GM12892 (cell line): ENCODE results near the genes BYSL, CCND3, C6orf132 and SLC22A7.

GRCh38 chr6:41789144-41790203 is 2.0 kb downstream of the TOMM6 start:
- RRBS: no CpG with 5 or more reads among the region's 7 CpGs

GRCh38 chr6:41791165-41792657 is 4.2 kb downstream of the TOMM6 start:
- RRBS: no CpG with 5 or more reads among the region's 7 CpGs

- RRBS: no CpG with 5 or more reads among the region's 2 CpGs
Observed at GRCh38 chr6:41920983-41921059, 118 bp downstream of the MED20 start.

DNA sequence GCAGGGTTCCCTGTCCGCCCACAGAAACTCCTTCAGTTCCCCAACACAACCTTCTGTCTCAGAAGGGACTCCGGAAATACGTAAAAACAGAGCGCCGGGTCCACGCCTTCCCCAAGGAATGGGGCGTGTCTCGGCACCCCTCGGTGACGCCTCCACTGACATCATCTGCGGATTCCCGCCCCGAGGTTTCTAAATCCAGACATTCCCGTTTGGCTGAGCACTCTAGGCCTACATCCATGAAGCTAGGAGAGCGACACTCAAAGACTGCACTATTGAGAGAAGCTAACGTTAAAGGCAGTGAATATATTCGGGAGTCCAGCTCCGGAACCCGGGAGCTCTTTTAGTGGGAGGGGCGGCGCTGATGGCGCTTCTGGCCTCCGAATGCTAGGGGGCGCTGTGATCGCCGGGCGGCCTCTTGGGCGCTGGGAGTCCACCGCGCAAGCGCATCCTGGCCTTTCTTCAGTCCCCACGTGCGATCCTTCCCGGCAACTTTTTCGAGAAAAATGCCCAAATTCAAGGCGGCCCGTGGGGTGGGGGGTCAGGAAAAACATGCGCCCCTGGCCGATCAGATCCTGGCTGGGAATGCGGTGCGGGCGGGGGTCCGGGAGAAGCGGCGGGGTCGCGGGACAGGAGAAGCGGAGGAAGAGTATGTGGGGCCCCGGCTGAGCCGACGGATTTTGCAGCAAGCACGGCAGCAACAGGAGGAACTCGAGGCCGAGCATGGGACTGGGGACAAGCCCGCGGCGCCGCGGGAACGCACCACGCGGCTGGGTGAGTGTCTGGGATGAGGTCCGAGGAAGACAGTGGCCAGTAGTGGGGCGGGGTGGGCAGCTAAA is at the start of gene BYSL:
Gene BYSL (plus strand): TSS at position 440 of the 836 bp plus-strand sequence.
- RRBS: under 1% methylated on average over 21 of the region's 64 CpGs

GRCh38 chr6:41934631-41935422 is 6.8 kb downstream of the CCND3 start:
- RRBS: no CpG with 5 or more reads among the region's 1 CpG

- RRBS: 1% methylated on average over 11 of the region's 103 CpGs
Observed at GRCh38 chr6:41941204-41942375, at the start of gene CCND3. CCND3 (minus strand) TSS chr6:41941808.

GRCh38 chr6:41967021-41967377 is 25.4 kb upstream of the CCND3 start:
- RRBS: no CpG with 5 or more reads among the region's 4 CpGs

DNA sequence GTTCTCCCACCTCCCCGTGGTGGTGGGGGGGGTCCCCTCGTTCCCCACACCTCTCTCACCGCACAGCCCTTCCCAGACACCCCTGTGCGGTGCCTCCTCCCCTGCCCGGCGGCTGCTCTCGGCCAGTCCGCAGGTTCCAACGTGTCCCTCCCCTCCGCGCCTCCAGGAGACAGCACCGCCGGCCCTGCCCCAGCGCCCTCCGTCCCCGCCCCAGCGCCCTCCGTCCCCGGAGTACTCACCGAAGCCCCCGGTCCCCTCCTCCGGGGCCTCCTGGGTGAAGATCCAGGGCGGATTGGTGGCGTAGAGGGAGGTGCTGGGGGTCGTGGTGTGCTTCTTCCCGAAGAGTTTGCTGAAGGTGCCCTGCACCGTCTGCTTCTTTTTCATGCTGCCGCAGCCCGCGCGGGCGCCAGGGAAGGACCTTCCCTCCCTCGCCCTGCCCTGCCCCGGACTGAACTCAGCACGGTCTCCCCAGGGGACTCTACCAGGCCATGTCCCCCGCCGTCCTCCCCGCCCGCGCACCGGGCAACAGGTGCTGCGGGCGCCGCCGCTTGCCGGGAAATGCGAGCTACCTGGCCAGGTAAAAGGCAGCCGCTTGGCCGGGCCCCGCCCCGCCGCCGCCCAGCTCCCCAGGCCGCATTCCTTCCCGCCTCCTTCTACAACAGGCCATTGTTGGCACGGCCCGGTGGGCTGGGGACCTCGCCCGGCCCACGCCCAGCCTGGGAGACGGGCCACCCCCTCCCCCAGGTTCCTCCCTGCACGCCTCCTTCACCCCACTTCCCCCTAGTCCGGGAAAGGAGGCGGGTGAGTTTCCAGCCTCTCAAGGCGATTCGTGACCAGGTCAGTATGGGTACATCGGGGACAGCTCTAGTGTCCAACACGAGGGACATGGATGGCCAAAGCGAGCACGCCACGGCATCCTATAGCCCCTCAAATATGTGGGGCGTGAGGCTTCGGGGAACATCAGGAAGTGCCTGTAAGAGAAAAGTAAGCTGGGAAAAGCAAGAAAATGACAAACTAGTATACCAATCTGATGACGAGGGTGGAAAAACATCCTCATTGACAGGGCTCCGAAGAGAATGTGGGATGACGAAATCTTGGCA is at the start of gene C6orf132:
Gene C6orf132 (minus strand): TSS at position 560 of the 1,100 bp plus-strand sequence.
- RRBS: 7% methylated on average over 34 of the region's 76 CpGs

DNA sequence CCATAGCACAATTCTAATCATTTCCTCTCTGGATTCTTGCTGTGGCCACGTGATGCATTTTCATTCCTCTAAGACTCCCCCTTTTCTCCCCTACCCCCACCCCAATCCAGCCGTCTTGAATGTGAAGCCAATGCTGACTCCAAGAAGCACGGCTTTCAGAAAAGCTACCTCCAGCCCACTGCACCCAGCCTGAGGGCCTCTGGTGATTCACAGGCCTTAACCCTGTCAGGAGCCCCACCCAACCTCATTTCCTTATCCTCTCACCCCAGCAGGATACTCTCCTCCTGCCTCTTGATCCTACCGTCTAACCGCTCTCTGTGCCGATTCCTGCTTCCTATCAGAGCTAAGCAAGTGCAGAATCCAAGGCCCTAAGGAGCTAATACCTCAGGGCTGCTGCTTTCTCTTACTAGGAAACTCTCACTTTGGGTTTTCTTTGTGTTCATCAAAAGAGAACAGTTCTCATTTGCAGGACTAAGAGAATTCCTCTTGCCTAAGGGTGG is 47.3 kb downstream of the TRERF1 start:
- RRBS: no CpG with 5 or more reads among the region's 6 CpGs

GRCh38 chr6:42548027-42548561 is 15.7 kb upstream of the UBR2 start:
- RRBS: no CpG with 5 or more reads among the region's 10 CpGs

DNA sequence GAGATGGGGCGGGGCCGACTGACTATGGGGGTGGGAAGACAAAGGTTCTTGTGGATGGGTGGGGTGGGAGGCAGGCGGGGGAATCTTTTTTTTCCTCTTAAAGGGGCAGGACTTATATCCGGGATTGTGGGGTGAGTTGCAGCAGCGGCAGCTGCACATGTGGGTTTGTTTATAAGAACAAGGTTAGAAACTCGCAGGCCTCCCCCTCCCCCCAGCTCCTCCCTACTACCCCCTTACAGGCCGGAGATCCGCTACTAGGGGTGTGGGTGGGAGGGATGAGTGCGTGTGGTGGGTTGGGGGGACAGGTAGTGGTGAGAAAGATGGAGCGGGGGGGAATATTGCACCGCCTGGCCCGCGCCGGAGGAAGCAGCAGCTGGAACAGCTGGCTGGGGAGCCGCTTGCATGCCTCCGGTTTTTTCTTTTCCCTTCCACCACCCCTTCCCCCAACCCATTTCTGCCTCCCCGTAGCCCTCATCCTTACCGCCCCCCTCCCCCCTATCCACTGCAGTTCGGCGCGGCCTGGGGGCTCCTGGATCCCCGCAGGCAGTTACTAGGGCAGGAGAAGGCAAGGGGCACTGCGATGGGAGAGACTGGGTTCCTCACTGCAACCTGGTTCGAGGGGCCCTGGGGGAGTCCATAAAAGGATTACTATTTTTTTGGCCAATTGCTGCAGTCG is 467 bp upstream of the TBCC start:
- RRBS: 2% methylated on average over 3 of the region's 25 CpGs

DNA sequence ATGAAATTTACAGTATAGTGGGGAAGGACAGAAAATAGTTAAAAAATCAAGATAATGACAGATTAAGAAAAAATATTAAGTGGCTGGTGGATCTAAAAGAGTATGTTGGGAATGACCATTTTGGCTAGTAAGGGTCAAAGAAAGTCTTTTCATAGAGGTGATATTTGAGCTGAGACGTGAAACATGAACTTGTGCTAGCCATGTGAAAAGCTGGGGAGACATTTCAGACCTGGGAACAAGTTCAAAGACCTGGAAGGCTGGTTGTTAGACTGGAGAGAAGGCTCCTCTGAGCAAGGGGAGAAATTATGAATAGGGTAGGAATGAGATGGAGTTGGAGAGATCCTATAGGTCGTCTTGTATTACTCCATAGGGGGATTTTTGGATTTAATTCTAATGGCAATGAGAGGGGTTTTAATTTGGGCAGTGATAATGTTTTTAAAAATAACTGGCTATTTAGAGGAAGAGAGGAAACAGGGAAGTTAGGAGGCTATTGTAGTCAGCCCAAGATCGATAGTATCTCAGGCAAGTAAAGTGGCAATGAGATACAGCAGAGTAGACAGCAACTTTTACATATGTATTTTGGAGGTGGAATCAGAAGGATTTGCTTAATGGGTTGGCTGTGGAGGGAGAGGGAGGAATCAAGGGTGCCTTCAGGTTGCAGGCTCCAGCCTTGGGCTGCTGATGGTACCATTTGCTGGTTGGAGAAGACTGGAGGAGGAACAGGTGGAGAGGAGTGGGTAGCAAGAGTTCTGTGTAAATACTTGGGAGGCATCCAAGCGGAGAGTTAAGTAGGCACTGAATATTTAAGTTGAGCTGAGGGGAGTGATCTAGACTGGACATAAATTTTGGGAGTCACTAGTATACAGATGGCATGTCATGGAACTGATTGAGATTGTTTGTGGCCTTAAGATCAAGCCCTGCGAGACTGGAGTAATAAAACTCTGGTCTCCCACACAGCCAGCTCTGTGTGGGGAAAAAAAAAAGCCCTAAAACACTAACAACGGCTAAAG is 5.0 kb downstream of the BICRAL start:
- RRBS: no CpG with 5 or more reads among the region's 6 CpGs

- RRBS: no CpG with 5 or more reads among the region's 19 CpGs
Observed at GRCh38 chr6:43052366-43053205, 1.1 kb downstream of the CUL7 start.

- RRBS: 2% methylated on average over 14 of the region's 37 CpGs
Observed at GRCh38 chr6:43076957-43077821, 1.1 kb downstream of the PTK7 start.

DNA sequence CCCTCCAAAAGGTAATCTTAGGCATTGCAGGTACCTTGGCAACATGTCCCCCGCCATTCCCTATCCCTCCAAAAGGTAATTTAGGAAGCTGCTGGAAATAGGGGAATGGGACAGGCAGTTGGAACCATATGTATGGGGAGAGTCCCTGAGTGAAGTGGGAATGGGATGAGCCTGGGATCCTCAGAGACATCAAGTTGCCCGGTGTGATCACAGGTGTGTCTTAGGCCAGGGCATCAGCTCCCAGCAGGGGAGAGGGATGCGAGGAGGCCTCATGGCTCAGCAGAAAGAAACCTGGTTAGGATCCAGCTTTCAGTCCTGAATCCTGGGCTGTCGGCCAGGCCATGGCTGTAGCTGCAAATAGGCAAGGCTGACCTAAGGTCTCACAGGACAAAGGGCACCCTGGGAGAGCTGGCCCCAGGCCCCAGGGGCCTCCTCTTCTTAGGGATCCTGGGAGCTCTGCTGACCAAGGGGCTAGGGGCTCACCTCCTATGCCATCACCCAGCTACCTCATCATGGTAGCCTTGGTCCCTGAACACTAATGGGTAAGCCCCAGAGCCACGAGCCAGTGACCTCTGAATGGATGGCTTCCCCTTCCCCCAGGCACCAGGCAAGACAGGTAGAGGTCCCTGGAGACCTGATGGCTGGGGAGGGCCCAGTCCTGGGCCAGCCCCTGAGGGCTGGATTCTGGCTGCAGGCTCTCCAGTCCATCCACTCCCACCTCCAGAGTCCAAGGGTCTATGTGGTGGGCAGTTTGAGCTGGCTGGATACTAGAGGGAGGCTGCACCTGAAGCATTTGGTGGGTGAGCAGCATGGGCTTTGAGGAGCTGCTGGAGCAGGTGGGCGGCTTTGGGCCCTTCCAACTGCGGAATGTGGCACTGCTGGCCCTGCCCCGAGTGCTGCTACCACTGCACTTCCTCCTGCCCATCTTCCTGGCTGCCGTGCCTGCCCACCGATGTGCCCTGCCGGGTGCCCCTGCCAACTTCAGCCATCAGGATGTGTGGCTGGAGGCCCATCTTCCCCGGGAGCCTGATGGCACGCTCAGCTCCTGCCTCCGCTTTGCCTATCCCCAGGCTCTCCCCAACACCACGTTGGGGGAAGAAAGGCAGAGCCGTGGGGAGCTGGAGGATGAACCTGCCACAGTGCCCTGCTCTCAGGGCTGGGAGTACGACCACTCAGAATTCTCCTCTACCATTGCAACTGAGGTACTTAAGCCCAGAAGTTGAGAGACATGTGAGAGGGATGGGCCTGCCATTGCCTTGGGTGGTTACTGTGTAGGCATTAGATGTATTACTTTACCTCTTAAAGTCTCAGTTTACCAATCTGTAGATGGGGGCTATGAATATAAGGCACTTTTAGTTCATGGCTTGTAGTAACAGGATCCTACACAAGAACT is at the start of gene SLC22A7:
Gene SLC22A7 (plus strand): TSS at position 711 of the 1,393 bp plus-strand sequence.
- RRBS: 76% methylated on average over 2 of the region's 17 CpGs

DNA sequence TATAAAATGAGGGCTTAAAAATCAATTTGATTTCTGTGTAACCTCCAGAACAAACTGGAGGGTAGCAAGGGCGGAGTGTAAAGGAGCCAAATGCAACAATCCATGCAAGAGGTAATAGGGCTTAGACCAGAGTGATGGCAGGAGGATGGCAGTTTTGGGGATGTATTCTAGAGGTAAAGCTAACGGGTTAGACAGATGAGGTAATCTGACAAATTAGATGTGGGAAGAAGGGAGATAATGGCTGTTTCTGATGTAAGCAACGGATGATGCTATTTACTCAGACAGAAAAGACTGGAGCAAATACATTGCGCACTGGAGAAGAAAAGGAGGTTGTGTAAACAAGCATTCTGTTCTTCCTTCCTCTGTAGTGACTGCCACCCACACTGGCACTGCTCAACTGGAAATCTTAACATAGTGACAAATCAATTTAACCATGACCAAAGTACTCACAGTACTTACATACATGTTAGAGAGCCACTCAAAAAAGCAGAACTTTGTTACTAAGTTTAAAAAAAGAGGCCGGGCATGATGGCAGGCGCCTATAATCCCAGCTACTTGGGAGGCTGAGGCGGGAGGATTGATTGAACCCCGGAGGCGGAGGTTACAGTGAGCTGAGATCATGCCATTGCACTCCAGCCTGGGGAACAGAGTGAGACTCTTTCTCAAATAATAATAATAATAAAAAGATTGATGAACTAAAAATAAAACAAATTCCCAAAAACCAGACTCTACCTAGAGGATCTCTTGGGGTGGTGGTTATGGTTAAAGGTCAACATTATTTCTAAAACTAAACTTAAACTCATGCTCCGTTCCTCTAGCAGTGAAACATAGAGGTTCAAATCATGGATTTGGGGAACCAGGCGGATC is 1.9 kb downstream of the ZNF318 start:
- RRBS: no CpG with 5 or more reads among the region's 11 CpGs

- RRBS: 83% methylated on average over 4 of the region's 29 CpGs
Observed at GRCh38 chr6:43504514-43505636, 5.3 kb downstream of the LRRC73 start.

GRCh38 chr6:43528116-43528851 is 11.4 kb downstream of the POLR1C start:
- RRBS: no CpG with 5 or more reads among the region's 1 CpG

DNA sequence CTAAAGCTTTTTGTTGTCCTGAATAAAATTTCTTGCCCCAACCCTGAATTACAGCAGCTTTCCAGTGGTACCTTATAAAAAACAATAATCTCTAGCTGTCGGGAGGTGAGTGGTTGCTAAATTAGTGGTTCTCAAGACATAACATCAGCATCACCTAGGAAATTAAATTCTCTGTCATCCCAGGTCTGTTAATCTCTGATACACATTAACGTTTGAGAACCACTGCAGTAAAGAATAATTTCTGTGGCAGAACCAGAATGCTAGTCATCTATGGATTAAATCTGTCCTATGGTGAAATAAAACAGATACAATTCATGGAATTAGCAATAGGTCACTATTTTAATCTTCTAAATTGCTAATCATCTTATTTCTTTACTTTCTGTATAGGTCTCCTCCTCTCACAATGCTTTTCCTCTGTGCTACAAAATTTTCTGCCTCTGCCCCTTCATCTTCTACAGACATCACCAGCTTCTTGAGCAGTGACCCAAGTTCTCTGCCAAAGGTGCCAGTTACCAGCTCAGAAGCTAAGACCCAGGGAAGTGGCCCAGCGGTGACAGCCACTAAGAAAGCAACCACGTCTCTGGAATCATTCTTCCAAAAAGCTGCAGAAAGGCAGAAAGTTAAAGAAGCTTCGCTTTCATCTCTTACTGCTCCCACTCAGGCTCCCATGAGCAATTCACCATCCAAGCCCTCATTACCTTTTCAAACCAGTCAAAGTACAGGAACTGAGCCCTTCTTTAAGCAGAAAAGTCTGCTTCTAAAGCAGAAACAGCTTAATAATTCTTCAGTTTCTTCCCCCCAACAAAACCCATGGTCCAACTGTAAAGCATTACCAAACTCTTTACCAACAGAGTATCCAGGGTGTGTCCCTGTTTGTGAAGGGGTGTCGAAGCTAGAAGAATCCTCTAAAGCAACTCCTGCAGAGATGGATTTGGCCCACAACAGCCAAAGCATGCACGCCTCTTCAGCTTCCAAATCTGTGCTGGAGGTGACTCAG is 15.5 kb downstream of the GTPBP2 start:
- RRBS: no CpG with 5 or more reads among the region's 7 CpGs

DNA sequence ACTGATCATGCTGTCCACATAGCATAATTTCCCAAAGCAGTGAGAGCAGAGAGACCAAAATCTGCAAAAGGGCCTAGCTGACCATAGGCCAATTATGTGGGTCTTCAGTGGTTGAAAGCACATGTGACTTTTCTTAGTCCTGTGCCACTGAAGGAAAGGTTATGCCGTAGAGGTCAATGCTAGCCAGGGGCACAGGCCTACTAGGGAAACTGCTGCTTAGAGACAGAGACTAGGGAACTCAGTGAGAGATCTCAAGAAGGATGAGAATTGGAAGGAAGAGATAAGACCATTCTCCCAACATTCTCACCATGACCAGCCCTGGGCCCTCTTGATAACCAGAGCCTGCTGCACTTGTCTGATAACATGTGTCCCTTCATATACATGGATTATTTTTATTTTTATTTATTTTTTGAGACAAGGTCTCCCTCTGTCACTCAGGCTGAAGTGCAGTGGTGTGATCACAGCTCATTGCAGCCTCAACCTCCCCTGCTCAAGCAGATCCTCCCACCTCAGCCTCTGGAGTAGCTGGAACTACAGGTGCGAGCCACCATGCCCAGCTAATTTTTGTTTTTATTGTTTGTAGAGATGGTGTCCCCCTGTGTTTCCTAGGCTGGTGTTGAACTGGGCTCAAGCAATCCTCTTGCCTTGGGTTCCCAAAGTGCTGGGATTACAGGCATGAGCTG is 2.2 kb upstream of the GTPBP2 start:
- RRBS: no CpG with 5 or more reads among the region's 2 CpGs